Mucosa of descending colon (tissue), 1 donor: Measurements from ENCODE around the genes SLBP, C4orf48 and HAUS3.

- PRO-cap = bidirectional peak, plus-strand start at chr4:1030395, minus-strand start at chr4:1030257
These were observed 18.8 kb downstream of the FGFRL1 start for GRCh38 chr4:1030158-1030617.

GRCh38 chr4:1160194-1160725 lies 12.1 kb downstream of the SPON2 start:
- PRO-cap = no peak

DNA sequence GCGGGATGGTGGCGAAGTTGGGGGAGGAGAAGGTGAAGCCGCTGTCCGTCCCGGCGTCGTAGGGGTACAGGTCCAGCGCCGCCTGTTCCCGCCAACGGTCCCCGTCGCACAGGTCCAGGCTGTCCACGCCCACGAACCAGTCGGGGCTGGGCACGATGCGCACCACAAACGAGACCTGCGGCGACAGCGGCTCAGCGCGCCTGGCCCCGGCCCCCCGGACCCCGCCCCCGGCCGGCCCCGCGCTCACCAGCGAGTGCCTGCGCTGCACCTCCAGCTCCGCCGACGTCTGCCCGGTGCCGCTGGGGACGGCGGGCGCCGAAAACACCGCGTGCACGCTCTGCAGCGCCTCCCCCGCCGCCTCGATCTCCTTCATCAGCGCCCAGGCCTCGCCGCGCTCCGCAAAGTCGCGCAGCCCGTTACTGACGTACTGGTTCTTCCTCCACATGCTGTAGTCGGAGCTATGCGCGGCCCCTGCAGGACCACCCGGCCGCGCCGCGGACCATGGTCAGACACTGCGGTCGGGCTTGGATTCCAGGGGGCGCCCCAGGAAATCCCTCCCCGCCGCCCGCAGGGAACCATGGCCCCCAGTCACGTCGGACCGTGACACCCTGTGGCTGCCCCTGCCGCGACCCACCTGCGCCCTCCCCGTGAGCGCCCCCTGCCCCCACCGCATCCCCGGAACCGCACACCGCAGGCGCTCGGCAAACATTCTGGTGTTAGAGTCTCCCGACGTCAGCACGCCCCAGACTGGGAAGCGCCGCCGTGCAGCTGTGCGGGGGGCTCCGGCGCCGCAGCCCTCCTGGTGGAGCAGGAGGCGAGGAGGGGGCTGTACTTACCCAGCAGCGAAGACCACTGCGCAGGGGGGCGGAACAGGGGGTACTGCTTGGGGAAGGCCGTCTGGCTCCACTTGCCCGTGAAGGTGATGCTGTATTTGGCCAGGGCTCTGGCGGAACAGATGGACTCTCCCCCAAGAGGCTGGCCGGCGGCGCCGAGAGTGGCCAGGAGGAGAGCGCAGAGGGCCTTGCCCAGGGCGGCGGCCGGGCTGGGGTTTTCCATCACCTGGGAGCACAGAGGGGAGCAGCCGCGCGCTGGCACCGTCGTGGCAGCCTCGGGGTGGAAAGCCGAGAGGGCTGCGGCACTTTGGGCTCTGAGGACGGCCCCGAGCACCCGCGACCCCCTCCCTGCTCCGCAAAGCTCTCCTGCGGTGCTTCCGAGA lies 959 bp downstream of the SPON2 start:
- PRO-cap = no peak

DNA sequence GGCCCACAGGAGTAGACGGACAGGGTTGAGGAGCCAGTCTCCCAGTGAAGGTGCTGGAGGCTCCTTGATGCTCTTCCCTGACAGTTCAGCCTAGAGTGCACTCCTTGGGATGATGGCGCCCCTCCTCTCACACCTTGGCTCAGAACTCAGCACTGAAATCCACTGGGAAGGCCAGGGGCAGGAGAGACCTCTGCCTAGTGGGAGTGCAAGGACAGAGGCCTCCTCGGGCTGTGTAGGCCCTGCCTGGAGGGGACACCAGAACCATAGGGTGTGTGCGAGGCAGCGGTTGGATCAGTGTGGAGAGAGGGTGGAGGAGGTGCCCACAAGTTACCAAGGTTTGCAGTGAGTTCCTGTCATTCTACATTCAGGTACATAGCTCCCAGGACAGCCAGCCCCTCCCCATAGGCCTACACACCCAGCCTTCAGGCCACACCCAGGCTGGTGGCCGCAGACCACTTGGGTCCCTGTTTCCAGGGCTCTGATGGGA lies 19.2 kb upstream of the SPON2 start:
- PRO-cap = no peak

GRCh38 chr4:1201866-1202694 lies 29.7 kb upstream of the SPON2 start:
- PRO-cap = bidirectional peak, plus-strand start at chr4:1202154, minus-strand start at chr4:1202115

- PRO-cap = no peak
These were observed 18.2 kb downstream of the UVSSA start for GRCh38 chr4:1365250-1365577.

- PRO-cap = no peak
These were observed 16.8 kb downstream of the FAM53A start for GRCh38 chr4:1667232-1667754.

GRCh38 chr4:1691649-1692192 lies 7.6 kb upstream of the FAM53A start:
- PRO-cap = unidirectional peak, minus-strand start at chr4:1691853

DNA sequence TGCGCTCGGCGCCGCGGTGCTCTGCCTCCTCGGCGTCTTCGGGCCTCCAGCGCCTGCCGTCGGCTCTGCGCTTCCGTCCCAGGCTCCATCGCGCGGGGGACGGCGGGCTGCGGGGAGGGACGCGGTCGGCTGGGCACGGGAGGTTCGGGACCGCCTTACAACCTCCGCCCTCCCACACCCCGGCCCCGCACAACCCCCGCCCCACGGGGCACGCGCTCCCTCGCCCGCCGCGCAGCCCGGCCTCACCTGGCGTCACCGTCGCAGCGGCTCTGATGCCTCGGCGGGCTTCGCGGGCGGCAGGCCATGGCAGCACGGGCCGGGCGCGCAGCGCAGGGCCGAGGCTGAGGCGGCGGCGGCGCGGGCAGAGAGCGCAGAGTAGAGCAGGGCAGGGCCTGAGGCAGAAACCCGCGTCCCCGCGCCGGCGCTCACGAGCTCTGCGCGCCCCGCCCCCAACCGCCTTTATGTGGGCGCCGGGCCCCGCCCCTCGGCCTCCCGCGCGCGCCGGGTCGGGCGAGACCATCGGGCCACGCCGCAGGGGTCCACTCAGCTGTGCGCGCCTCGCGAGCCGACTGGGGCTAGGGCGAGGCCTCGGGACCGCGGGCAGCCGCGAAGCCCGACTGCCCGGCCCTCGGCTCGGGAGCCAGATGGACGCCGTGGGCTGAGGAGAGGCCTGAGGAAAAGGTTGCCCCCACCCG lies at the start of gene SLBP:
TSS of gene SLBP (minus strand) at position 436 of the 695 bp plus-strand sequence.
- PRO-cap = bidirectional peak, plus-strand start at position 141 of the sequence, minus-strand start at position 55 of the sequence; bidirectional peak, plus-strand start at position 490 of the sequence, minus-strand start at position 436 of the sequence

DNA sequence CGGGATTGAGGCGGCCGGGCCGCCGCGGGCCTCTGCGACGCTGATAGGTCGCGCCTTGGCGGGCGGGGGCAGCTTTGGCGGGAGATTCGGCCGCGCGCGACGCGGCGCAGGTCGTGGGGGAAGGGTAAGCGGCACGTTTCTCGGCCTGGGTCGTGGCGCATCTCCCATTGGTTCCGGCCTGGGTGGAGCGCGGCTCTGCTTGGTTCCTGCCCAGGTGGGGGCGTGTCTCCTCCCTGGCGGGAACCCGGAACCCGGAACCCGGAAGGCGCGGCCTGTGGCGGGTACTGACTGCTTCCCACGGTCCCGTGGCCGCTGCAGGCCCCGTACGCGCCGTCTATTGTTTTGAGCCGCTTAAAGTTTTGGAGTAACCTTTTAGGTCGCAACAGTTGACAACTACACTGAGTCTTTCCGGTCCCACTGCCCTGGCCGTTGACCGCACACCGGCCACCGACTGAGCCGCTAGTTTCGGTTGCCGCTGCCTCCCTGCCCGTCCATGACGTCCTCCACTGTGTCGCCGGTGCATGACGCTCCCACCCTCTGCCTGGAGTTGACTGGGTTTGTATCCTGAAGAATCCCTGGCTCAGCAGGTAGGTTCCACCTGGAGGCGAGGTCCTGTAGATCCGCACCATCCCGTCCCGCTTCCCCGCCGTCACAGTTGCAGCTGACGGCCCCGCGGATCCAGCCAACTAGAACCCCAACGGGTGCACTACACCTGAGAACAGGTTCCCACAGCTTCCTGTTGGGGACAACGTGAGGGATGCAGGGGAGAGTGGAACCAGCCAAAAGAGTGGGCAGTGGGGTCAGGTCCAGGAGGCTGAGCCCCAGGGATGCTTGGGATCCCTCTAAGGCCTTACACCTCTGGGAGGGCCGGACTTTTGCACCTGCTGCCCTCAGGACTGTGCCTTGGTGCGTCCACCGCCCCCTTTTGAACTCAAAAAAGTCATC lies 732 bp upstream of the SLBP start:
- PRO-cap = bidirectional peak, plus-strand start at position 268 of the sequence, minus-strand start at position 115 of the sequence; bidirectional peak, plus-strand start at position 597 of the sequence, minus-strand start at position 495 of the sequence

DNA sequence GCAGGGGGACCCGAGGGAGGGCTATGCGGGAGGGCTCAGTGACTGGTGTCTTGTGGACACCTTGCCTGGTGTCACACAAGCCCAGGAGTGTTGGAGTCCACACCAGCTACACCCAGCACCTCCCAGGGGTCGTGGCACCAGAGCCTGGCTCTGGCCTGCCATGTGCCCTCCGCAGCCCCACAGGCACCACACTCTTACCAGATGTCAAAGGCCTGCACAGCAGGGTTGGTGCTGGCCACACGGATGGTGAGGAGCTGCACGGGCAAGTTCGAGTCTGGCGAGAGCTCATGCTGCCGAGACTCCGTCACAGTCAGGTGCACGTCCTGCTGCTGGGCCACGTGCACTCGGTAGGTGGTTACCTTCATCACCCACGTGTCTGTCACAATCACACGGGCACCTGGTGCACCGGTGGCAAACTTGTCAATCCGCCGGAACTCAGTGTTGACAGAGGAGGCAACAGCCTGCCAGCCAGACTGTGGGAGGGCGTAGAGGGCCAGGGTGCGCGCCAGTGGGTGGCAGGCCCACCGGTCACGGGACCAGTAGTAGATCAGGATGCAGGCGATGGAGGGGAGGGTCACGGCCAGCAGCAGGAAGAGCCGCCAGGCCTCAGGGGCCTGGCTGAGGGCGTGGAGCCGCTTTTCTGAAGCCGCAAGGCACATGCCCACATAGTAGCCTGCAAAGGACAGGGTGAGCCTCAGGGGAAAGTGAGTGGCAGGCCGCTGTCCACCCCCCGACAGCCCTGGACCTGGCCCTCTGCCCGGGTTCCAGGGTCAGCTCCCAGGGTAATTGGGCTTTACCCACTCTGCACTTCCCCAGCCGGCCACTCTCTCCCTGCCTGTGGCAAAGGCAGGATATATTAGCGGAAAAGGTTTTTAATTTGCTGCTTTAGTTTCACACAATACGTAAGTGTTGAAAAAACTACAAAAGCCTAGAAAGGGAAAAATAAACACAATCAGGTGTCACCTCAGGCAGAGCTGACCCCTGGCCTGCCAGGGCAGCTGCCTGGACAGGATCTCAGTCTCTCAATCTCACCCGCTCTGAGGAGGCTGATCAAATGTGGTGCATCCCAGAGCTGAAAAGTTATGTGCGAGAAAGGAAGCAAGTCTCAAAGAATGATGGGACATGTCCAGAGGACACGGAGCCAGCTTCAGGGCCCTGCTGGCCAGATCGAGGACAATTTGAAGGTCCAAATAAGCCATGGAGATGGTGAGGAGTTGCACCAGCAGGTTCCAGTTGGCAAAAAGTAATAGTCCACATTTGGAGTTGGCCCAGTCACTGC lies 2.7 kb downstream of the TMEM129 start:
- PRO-cap = no peak

DNA sequence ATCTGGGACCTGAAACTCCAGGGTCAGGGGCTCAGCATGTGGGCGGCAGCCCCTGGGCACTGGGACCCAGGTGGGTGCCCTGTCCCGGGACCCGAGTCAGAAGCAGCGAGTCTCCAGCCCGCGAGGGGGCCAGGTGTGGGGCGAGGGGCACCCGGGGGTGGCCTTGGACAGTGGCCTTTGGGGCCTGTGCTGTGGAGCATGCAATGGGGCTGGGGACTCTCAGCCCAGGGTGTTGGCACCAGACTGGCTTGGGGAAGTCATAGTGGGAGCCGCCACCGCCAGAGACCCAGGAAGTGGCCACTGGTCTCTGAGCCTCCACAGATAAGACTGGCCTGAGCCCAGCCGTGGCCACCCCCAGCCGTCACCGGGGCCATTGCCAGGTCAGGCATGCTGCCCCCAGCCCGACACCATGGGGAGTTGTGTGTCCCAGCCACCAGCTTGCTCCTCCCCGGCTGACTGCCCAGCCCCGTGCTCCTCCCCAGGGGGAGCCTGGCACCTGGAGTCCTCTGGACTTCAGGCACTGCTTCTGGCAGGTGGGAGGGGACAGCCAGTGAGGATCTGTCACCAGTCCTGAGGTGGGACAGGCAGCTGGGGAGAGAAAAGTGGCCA lies 32.4 kb downstream of the TACC3 start:
- PRO-cap = no peak

GRCh38 chr4:1805561-1806535 lies 12.8 kb downstream of the FGFR3 start:
- PRO-cap = no peak

DNA sequence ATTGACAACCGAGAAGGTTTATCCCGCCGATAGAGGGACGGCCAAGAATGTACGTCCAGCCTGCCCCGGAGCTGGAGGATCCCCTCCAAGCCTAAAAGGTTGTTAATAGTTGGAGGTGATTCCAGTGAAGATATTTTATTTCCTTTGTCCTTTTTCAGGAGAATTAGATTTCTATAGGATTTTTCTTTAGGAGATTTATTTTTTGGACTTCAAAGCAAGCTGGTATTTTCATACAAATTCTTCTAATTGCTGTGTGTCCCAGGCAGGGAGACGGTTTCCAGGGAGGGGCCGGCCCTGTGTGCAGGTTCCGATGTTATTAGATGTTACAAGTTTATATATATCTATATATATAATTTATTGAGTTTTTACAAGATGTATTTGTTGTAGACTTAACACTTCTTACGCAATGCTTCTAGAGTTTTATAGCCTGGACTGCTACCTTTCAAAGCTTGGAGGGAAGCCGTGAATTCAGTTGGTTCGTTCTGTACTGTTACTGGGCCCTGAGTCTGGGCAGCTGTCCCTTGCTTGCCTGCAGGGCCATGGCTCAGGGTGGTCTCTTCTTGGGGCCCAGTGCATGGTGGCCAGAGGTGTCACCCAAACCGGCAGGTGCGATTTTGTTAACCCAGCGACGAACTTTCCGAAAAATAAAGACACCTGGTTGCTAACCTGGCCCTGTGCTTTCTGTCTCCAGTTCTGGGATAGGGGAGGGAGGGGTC lies 15.3 kb downstream of the FGFR3 start:
- PRO-cap = no peak

GRCh38 chr4:1841507-1841773 lies 14.5 kb downstream of the LETM1 start:
- PRO-cap = no peak

- PRO-cap = no peak
These were observed 45.6 kb downstream of the NSD2 start for GRCh38 chr4:1916693-1917254.

GRCh38 chr4:2008447-2008638 lies 431 bp downstream of the NELFA start:
- PRO-cap = no peak

DNA sequence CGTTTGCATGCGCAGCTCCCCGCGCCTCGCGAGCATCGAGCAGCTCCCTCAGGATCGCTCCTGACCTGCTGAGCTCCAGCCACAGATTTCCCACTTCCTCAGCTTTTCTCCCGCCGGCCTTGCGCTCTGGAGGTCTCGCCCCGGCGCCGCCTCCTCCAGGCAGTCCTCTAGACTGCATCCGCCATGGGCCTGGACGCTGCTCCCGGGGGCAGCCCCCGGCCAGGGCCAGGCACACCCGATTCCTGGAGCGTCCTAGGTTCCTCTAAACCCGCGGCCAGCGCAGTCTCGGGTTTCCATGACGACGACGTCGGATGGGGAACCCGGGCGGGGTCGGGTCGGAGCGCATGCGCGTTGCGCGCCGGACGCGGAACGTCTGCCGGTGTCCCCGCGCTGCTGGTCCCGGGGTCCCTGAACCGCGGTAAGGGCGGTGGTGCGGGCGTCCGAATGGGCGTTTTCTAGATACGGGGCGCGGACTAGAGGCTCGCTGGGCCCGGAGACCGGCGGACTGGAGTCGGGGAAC lies at the start of gene C4orf48:
TSS of gene C4orf48 (plus strand) at position 345 of the 520 bp plus-strand sequence.
- PRO-cap = bidirectional peak, plus-strand start at position 369 of the sequence, minus-strand start at position 264 of the sequence

DNA sequence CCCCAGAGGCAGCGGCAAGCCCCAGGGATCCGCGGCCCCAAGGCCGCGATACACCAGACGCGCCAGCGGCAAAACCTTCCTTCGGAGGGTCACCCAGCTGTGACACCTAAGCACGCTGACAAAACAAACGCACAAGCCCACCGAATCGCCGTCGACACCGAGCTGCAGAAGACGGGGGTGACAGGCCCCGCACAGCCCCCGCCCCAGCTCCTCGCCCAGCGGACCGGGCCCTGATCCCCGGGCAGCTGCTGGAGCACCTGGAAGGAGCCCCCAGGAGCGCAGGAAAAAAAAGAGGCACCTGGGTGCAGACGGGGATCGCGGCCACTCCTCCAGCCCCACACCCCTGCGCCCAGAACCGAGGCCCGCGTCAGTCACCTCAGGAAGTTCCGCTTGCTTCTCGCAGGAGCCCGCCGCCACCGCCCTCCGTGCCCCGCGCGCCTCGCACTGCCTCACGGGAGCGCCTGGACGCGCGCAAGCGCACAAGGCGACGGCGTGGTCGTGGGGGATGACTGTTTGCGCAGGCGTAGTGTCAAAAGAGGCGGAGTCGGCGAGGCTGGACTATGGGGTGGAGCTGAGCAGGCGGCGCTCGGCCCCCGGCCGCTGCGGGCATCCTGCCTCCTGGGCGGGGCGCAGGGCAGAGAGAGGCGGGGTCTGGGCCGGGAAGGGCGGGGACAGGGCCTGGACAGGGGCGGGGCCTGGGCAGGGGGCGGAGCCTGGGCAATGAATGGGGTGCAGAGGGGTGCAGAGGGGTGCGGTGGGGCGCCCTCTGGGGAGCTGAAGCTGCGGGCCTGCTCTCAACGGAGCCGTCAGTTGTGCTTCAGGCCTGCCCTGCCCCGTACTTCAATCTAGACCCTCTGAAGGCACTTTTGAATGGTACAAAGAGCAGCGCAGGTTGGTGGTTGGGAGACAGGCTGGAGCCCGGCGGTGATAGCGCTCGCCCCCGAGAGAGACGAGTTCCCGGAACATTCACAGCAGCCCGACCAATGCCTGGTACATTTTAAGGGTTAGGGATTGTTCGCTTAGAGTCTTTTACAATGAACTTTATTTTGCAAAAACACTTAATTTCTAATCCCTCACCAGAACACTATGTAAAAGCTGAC lies at the start of gene HAUS3:
TSS of gene HAUS3 (minus strand) at position 446 of the 1,100 bp plus-strand sequence.
- PRO-cap = unidirectional peak, minus-strand start at position 446 of the sequence

GRCh38 chr4:2254913-2256075 lies 6.6 kb downstream of the MXD4 start:
- PRO-cap = no peak